Zone of skin (tissue), 1 donor: Measurements from ENCODE around the genes GADL1, CCR4 and SUSD5.

- RRBS = no CpG with 5 or more reads among the region's 3 CpGs
Observed at GRCh38 chr3:30372769-30373309, 233.6 kb upstream of the TGFBR2 start.

DNA sequence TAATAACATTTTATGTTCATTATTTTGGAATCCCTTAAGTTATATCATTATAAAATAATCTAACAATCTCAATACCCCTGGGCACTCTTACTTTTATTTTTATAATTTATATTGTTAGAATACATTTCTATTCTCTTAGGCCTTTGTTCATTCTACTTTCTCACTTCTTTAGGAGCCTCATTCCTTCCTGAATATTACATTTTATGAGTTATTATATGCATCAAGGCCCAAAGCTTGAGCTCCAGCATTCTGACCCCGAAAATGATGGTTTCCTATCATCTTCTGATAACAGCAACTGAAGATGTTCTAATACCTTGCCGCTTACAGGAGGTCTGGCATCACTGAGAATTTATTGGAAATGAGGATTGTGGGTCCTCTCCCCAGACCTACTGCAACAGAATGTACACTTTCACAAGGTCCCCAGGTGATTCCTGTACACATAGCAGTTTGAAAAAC, 11.1 kb downstream of the TGFBR2 start:
- RRBS = no CpG with 5 or more reads among the region's 2 CpGs

DNA sequence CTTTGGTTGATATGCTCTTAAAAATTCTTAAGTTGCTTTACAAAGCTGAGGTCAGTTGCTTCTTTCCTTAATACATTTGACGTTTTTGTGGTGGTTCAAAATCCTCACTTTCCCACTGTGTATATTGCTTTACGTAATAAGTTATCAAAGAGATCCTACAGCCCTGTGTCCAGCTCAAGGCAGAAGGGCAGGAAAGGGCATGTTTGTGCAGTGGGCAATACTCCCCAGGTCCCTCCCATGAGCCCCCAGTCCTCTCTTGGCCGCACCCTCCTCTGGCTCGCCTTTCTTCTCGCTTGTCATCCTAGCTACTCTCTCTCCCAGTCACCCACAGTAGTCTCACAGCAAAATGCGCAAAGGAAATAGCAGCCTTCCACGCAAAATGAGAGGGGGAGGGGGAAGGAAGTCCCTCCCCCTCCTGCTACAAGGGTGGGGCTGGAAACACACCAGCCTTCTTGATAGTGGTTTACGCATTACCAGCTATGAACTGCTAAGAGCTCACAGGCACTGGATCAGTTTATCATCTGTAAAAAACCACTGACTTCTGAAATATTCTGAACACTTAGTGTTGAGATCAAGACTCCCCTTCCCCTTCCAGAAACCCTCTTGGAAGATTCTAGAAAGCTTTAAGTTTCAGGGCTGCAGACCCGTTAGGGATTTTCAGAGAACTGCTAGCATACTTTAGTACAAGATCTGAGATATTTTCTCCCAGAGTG, 83.8 kb downstream of the GADL1 start:
- RRBS = no CpG with 5 or more reads among the region's 9 CpGs

DNA sequence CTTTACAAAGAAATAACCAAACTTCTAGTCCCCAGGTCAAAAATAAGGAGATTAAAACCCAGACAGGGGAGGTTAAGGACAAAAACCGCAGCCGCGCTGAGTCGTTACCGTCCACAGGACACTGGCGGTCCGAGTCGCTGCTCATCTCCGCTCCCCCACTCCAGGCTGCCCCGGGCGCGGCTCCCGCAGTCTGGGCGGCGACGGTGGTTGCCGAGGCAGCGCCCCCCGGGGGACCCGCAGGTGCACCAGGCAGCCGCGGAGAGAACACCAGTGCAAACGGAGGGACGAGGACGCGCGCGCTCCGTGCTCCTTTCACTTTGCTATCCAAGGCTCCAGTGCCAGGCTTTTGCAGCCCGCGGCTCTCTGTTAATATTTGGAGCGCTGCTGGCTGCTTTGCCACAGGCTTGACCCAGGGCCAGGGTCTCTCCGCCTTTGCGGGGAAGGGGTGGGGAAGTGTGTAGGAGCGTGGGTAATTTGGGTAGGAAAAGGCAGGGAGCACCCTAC, at the start of gene GADL1:
GADL1 (minus strand) TSS at position 192 of the 504 bp plus-strand sequence.
- RRBS = 1% methylated on average over 10 of the region's 35 CpGs

GRCh38 chr3:31570319-31571288, 37.9 kb downstream of the STT3B start:
- RRBS = no CpG with 5 or more reads among the region's 4 CpGs

DNA sequence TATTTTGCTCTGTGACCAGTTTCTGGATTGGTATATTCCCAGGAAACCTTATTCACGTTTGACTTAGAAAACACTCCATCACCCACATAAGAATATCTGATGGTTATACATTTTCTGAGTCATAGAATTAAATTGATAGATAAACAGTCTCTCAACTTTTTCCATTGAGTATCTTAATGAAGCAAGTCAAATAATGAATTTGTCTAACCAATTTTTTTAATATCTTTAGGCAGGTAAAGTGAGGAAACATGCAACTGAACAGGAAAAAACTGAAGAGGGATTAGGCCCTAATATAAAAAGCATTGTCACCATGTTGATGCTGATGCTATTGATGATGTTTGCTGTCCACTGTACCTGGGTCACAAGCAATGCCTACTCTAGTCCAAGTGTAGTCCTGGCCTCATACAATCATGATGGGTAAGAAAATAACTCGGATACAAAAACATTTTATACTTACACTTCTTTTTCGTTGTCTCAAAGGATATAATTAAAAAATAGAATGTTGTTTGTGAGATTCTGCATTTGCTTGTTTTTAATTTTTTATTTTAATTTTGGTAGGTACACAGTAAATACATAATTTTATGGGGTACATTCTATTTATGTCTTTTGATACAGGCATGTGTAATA, 90.8 kb downstream of the STT3B start:
- RRBS = no CpG with 5 or more reads among the region's 3 CpGs

- RRBS = no CpG with 5 or more reads among the region's 5 CpGs
Observed at GRCh38 chr3:31636417-31637626, 104.1 kb downstream of the STT3B start.

GRCh38 chr3:31879426-31879978, 101.6 kb downstream of the OSBPL10 start:
- RRBS = no CpG with 5 or more reads among the region's 5 CpGs

DNA sequence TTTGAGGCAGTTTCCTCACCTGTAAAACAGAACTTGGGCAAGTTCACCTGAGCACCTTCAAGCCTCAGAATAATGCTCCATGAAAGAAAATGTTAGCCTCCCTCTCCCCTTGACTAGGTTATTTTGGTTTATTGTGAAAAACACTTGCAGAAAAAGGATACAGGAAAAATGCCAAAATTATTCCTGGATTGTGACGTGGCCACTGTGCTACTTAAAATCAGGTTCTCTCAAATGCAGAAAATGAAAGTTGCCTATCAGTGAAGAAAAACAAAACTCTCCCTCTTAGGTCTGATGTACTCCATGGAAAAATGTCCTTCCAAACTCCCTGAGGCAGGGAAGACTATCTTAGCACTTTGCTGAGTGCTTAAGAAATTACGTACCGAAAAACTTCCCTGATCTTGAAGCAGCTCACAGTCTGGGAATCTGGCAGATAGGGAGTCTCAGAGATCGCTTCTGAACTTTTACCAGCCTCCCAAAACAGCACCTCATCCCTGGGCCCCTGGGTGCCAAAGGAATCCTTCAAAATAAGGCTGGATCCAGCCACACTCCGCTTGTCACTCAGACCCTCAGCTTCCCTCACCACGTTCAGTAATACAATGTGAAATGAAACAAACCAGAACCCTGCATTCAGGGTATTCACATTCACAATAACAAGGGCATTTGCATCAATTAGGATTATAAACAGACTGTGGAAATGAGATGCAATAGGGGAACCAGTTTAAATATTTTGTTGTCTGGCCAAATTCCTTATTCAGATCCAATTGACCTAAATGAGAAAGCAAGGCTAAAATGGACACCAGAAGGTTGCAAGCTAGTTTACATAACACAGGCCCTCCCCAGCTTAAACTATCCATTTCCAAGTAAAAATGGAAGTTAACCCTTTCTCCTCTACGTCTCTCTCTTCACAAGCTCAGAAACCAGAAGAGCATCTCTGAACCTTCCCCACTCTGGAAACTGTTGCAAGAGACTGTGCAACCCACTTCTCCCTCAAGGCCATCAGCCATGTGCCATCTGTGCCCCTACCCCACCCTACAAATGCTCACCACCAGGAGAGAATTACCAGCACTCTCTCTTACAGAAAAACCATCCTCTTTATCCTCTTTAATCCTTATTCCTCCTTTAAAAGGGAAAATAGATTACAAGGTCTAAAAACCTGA, 20.9 kb downstream of the OSBPL10 start:
- RRBS = no CpG with 5 or more reads among the region's 7 CpGs

DNA sequence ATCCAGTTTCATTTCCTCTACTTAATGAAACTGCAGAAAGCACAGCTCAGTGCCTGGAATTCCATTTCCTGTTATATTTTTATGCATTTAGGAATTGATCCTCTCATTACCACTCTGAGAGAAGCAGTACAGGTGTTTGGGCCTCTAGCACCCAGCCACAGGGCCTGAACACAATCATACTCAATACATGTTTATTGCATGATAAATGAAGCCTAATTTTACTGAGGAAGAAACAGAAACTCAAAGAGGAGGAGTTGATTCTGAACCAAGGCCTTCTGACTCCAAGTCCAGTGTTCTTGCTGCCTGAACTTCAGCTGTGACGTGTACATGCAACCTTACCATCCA, 4.5 kb downstream of the ZNF860 start:
- RRBS = no CpG with 5 or more reads among the region's 1 CpG

DNA sequence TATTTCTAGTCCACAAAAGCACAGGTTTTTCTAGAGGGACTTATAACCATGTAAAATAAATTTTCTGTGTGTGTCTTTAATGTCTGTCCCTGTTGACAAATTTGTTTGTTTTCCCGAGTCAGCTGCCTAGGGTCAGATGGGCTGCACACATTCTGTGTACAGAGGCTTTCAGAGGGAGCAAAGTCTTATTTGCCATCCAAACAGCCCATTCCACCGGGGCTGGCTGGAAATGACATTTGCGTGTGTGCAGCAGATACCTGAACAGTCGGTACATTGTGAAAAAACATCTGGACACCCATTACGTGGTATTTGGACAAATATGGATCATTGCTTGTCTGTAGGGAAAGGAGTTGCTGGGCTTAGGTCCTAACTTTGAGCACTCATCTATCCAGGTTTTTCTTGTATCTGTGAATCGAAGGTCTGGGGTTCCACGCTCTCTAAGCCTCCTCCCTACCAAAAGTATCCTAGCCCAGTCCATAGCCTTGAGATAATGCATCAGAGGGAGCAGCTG, 22.3 kb upstream of the CMTM8 start:
- RRBS = no CpG with 5 or more reads among the region's 7 CpGs

- RRBS = no CpG with 5 or more reads among the region's 5 CpGs
Observed at GRCh38 chr3:32380105-32380396, 11.6 kb upstream of the CMTM7 start.

GRCh38 chr3:32424072-32424717, 32.5 kb downstream of the CMTM7 start:
- RRBS = no CpG with 5 or more reads among the region's 12 CpGs

- RRBS = no CpG with 5 or more reads among the region's 5 CpGs
Observed at GRCh38 chr3:32428360-32428843, 36.7 kb downstream of the CMTM7 start.

DNA sequence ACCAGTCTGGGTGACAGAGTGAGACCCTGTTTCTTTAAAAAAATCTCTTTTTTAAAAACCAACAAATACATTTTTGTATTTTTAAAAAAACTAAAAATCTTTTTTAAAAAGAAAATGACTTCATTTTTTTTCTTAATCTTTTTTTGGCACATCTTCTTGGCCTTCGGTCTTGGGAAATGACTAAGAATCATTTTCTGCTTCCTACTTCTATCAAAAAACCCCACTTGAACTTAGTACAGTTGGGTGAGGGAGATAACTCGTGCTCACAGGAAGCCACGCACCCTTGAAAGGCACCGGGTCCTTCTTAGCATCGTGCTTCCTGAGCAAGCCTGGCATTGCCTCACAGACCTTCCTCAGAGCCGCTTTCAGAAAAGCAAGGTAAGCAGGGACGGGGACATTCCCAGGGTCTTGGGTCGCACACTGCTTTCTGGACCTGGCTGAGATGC, at the start of gene CCR4:
CCR4 (plus strand) TSS at position 332 of the 446 bp plus-strand sequence.
- RRBS = no CpG with 5 or more reads among the region's 8 CpGs

DNA sequence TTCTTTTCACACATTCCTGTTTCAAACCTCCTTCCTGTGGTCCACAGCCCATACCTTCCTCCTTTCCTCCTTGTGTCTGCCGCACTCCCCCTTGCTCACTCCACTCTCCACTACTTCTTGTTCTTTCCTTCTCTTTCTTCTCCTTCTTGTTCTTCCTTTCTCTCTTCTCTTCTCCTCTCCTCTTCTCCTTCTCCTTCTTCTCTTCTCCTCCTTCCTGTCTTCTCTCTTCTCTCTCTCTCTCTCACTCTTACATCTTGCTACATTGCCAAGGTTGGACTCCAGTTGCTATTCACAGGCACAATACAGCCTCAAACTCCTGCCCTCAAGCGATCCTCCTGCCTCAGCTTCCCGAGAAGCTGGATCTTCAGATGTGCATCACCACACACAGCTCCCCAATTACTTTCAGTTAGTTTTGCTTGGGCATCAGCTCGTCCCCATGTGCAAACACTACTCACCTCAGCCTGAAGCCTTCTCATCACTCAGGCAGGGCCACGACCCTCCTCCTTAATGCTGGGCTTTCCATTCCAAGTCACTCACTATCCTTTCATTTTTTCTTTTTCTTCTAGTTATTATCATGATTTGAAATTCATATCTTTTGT, 49.6 kb downstream of the CCR4 start:
- RRBS = no CpG with 5 or more reads among the region's 5 CpGs

GRCh38 chr3:33044790-33045044, 52.2 kb downstream of the GLB1 start:
- RRBS = no CpG with 5 or more reads among the region's 1 CpG

- RRBS = no CpG with 5 or more reads among the region's 3 CpGs
Observed at GRCh38 chr3:33113546-33113647, 417 bp upstream of the CRTAP start.

- RRBS = no CpG with 5 or more reads among the region's 15 CpGs
Observed at GRCh38 chr3:33115017-33116056, 1.5 kb downstream of the CRTAP start.

DNA sequence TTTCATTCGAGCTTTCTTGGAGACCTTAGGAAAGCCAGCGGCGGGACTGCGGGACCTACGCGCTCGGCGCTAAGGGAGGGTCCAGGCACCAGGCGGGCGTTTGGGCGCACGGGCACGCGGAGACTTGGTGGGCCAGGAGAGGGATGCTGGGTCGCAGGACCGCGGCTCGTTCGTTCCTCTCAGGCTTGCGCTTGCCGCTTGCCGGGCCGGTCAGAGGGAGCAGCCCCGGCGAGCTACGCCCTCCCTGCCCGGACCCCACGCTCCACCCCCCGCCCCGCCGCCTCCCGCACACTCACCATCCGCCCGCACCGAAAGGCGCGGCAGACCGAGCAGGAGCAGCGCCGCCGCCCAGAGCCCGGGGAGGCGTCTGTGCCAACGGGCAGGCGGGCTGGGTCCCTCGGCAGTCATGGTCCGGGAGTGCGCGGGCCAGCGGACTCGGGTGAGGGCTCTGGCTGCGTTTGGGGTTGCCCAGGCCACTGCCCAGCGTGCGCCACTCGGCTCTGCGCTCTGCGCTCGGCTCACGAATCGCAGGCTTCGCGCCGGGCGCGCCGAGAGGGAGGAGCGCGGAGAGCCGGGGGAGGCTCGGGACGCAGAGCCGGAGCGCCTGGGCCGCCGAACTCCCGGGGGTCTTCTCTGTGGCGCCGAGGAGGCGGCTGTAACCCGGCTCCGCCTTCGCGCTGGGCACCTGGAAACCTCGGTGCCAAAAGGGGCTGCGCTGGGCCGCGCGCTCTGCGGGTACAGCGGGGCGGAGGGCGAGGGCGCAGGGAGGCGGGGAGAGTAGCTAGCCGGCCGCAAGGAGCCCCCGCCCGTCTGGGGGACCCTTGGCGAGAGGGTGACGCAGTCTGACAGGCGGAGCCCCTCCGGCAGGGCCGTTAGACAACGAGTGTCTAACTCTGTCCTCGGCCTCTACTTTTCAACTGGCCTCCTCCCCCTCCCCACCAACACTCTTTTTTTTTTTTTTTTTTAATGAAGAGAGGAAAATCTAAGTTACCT, at the start of gene SUSD5:
SUSD5 (minus strand) TSS at position 421 of the 993 bp plus-strand sequence.
- RRBS = 4% methylated on average over 41 of the region's 105 CpGs